ENCODE results near the gene ANKH.

DNA sequence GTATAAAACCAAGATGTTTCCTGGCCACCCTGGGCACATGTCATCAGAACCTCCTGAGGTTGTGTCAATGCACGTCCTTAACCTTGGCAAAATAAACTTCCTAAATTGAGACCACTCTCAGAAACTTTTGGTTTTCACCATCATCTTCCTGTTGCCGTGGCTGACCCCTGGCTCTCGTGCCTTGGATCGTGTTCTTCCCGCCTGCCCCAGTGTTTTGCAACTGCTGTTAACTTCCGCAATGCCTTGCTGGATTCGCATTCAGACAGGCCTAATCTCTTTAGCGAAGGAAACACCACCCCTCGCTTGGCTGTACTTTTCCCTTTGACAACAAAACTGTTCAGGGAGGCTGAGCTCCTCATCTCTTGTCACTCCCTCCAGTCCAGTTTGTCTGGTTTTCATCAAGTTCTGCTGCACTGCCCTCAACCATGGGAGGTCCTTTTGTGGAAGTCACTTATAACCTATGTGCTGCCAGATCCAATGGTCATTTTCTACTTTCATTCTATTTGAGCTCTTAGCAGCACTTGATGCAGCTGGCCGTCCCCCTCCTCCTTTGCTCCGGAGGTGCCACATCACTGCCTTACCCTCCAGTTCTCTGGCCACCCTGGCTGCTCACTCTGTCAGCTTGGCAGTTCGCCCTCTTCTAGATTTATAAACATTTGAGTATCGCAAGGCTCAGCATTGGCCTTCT is 1.4 kb upstream of the DAP start:
- RRBS, result no CpG with 5 or more reads among the region's 13 CpGs

DNA sequence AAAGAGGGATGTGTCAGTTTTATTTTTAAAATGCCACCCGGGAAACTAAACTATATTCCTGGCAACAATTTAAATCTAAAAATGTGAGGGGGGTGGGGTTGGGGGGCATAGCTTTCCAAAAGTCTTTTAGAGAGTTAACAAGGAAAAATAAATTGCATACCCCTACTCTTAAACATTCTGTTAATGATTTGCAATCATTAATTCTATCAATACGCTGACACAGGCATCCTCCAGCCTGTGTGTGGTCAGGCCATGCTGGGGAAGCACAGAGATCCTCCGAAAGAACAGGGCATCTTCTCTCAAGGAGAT is 302.6 kb upstream of the DAP start:
- RRBS, result no CpG with 5 or more reads among the region's 3 CpGs

DNA sequence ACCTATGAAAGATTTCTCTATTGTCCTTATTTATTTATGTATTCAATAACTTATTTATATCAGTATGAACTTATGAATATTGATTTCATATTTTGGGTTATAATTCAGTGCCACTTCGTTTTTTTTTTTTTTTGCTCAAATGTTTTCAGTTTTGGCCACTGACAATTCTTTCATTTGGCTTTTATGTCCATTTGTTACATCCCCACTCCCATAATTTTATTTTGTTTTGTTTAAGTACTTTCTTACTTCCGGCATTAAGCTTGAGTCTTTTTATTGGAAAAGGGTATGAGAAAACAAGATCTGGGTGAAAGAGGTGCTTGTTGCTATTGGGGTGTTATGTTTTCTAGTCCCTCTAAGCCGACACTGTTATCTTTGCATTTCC is 620.6 kb upstream of the CTNND2 start:
- RRBS, result no CpG with 5 or more reads among the region's 3 CpGs

GRCh38 chr5:14010836-14012192 is 66.8 kb upstream of the DNAH5 start:
- RRBS, result 2% methylated on average over 14 of the region's 81 CpGs

DNA sequence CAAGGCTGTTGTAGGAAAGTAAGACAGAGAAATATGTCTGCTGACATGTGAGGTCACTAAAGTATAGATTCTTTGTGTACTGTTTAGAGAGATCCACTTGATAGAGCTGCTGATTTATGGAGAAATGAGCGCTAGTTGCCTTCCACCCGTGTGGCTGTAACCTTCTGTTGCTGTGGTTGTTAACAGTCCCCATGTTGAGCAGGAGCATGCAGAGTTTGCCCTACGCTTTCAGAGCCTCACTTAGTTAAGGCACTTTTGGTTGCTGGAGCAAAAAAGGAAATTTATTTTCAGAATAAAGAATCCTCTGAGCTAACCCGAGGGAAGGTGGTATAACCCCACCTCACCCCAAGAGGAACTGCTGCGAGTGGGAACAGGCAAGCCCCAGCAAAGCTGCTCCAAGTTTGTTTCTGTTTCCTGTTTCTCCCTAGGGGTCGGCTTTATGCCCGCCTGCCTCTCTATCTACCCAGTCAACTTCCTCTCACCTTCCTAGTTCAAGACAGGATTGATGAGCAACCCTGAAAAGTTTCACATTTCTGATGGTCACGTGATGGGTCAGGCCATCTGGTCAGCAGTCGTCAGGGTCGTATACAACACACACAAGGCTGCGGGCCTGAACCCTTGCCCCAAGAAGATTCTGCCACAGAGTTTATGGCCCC is 31.0 kb downstream of the TRIO start:
- RRBS, result no CpG with 5 or more reads among the region's 11 CpGs

DNA sequence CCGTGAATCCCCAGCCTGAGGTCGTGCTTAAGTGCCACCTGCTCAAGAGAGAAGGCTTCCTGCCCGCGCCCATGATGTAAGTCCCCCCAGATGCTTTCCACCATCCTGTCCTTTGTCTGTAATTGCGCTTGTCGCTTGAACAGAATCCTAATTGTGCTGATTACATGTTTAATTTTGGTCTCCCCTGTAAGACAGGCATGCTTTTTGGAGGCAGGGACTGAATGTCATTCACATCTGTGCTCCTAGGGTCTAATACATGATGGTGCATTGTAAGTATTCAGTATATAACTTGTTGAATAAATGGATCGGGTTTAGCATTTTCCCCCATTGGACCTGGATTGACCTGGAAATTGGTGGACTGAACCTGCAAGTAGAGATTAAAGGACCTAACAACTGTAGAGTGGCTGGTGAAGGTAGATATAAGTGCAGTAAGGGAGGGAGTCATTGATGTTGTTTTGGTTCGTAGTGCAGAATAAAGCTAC is 57.2 kb downstream of the TRIO start:
- RRBS, result no CpG with 5 or more reads among the region's 8 CpGs

- RRBS, result no CpG with 5 or more reads among the region's 15 CpGs
These were observed 115.6 kb downstream of the TRIO start for GRCh38 chr5:14258559-14259309.

DNA sequence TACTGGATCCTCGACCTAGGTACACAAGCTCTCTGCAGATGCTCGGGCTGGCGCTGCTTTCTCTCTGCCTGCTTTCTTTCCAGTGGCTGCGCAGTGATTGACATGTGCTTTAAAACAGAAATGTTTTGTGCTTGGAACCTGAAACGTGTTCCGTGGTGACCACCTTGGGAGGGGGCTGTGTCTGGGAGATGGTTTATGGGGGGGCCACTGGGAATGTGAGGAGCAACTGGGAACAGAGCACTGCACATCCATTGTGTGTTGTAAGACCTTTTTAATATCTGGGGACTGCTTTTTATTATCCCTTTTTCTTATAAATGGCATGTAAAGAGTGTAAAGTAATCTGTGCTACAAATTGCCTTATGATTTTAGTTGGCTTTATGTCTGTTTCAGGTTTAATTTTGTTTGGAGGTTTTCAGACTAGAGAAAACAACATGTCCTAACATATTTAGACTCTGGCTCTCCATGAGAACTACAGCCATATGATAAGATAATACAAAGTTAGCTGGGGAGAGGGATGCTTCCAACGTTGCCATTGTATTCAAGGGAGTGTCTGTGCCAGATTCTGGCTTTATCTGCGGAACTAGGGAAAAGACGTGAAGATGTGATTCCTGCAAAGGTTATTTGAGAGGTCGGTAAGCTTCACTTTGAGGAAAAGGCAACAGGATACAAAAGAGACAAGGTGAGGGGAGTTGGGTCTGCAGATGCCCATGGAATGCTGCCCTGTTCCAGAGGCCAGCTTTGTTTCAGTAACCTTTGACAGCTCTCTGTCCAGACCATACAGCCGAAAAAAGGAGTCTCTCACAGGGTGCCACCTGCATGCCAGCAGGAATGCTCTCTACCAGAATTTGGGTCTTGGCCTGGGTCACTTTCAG is 140.0 kb upstream of the OTULINL start:
- RRBS, result no CpG with 5 or more reads among the region's 11 CpGs

DNA sequence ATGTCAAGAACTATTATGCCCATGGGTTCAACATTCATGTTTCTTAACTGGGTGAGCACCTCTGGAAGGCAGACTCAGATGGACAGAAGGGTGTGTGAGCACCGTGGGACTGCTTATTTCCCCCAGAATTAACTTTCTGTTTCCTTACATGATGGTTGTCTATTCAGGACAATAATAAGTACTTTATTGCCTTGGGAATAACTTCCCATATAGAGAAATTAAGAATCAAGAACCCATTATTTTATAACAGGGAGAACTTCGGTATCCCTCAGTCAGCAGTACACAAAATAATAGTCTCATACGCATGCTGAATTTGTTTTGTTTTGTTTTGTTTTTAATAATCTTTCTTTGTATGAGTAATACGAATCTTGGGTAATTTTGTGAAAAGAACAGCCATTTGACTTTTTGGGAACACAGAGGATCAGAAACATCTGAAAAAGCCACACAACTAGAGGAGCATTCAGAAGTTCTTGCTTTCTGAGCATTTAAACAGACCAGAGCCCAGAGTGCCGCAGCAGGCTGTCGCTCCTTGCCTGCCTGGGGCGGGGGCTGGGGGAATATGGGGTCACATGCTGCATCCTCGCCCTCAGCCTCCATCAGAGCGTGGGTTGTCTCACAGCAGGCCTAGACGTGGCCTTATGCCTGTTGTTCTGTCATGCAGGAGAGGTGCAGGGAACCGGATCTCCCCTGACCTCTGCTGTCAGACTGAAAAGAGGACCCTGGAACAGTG is 133.6 kb upstream of the OTULINL start:
- RRBS, result no CpG with 5 or more reads among the region's 11 CpGs

GRCh38 chr5:14534672-14535073 is 46.9 kb upstream of the OTULINL start:
- RRBS, result no CpG with 5 or more reads among the region's 7 CpGs

GRCh38 chr5:14696038-14696781 is 31.7 kb downstream of the OTULIN start:
- RRBS, result no CpG with 5 or more reads among the region's 3 CpGs

DNA sequence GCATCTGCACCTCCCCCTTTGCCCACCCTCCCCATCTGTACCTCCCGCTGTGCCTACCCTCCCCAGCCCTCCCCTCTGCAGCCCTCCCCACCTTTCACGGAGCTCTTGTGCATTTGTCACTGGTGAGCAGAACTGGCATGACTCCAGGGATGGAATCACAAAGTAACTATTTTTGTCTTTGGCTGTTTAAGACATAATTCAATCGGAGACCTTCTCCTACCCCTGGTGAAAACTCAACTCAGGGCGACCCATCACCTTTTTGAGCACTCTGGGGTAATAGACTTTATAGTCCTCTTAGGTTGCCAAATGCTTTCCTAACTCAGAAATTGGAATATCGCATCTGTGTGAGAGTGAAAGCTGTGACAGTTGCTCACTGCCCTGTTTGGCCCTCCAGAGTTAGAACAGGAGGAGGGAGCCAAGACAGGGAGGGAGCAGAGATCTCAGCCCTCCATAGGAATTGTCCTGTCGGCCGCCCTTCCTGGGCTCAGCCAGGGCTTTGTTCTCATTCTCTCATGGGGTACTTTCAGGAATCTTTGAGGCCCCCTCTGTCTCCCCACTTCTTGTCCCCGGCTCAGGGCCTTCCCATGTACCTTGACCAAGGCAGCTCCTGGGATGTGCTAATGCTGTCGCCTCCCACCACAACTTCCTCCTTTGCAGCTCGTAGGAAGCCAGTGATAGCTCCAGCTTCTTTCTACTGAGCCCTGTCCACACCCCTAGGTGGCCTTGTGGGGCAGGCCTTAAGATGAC is 36.3 kb downstream of the OTULIN start:
- RRBS, result no CpG with 5 or more reads among the region's 10 CpGs

- RRBS, result no CpG with 5 or more reads among the region's 5 CpGs
These were observed 54.6 kb downstream of the ANKH start for GRCh38 chr5:14817035-14817417.

- RRBS, result 1% methylated on average over 50 of the region's 104 CpGs
These were observed at the start of gene ANKH for GRCh38 chr5:14871368-14872097. Gene ANKH (minus strand): TSS chr5:14871778.

DNA sequence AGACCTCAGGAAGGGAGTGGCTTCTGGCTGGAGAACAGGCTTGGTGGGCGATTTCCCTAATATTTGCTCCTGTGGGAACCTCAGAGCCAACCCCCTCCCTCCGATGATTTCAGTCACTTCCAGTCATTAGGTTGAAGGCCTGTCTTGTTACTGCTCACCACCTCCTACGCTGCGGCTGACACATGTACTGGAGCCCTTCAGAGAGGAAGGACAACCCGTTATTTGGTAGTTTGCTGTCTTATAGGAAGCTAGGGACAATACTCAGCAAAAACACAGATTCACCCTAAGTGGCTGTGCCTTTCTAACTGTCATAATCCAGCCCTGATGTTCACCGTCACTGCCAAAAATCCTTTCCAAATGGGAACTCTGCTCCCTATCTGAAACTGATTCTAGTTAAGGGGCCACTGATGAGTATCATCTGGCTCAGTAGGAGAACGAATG is 29.2 kb upstream of the ANKH start:
- RRBS, result no CpG with 5 or more reads among the region's 7 CpGs

DNA sequence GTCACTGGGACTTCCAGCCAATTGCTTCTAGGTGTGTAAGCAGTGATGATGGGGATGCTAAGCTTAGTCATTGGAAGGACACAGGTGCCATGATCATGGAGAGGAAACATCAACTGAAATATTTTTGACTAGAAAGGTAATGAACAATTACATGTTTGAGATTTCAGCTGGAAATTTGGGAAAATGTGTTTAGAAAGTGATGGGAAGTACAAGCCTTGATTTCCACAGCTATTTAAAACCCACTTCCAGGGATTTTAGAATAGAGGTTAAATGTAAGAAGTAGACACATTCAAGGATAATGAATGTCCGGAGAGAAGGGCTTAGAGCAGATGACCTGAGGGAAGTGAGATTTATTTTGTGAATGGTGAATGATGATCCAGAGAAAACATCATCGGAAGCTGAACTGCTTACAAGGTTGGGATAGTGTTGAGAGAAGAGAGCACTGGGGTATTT is 235.4 kb downstream of the FBXL7 start:
- RRBS, result no CpG with 5 or more reads among the region's 2 CpGs

GRCh38 chr5:15752845-15753398 is 252.9 kb downstream of the FBXL7 start:
- RRBS, result no CpG with 5 or more reads among the region's 11 CpGs

GRCh38 chr5:15835874-15836770 is 336.1 kb downstream of the FBXL7 start:
- RRBS, result no CpG with 5 or more reads among the region's 6 CpGs

- RRBS, result no CpG with 5 or more reads among the region's 19 CpGs
These were observed 267.6 kb downstream of the MARCHF11 start for GRCh38 chr5:15911989-15912326.

DNA sequence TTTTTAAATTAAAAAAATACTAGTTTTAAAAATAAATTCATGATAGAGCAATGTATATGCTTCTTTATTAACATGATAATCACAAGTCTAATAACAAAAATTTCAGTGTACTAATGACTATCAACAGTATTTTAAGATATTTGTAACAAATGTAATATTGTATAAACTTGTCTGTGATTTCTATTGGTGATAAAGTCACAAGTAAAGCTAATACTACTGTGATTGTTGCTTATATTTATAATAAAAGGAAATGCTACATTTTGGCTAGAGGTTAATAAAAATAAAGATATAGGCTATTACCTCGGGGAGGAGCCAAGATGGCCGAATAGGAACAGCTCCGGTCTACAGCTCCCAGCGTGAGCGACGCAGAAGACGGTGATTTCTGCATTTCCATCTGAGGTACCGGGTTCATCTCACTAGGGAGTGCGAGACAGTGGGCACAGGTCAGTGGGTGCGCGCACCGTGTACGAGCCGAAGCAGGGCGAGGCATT is 130.4 kb downstream of the ZNF622 start:
- RRBS, result no CpG with 5 or more reads among the region's 15 CpGs

Data from iris pigment epithelial cell (primary cell).